Foreskin keratinocyte (primary cell): ENCODE measurements around the genes SRGAP2C, FAM72C, NBPF15 and ANKRD35.

GRCh38 chr1:119829199-119829611 is 17.9 kb upstream of the REG4 start:
- RAMPAGE, total RNA, result no peak

DNA sequence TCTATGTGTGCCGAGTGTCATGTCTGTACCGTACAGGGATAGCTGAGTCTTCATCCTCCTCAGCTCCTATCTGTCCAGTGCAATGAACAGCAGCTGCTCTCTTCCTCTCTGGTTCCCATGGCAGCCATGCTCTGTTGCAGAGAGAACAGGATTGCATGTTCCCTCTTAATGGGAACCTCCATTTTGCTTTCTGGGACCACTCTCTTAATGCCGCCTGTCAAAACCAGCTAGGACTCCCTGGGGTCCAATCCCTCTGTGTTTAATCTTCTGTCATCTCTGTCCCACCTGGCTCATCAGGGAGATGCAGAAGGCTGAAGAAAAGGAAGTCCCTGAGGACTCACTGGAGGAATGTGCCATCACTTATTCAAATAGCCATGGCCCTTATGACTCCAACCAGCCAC is 38.8 kb downstream of the NBPF8 start:
- RAMPAGE, total RNA, result no peak

DNA sequence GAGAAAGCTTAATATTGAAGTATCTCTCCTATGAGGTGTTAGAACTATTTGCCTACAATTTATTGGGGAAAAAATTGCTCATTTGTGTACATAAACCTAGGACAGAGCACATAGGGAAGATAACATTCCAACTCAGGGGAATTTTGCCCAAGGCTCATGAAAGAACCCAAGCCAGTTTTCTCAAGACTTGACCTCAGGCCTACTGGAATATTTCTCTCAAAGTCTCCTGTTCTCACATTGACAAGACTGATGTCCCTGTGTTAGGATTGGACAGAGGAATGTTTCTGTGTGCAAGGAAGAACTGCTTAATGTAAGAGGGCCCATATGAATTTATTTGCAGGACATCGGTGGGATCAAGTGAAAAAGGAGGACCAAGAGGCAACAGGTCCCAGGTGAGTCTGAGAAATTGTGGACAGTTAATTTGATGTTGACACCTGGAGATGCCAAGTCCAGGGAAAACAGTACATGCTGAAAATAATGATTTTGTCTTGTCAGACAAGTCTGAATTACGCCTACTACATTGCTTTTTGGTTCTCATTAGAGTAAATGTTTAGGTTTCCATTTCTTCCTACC is 45.5 kb downstream of the NBPF8 start:
- RAMPAGE, total RNA, result no peak

GRCh38 chr1:120492917-120493499 is 78.2 kb downstream of the NBPF8 start:
- RAMPAGE, total RNA, result no peak

DNA sequence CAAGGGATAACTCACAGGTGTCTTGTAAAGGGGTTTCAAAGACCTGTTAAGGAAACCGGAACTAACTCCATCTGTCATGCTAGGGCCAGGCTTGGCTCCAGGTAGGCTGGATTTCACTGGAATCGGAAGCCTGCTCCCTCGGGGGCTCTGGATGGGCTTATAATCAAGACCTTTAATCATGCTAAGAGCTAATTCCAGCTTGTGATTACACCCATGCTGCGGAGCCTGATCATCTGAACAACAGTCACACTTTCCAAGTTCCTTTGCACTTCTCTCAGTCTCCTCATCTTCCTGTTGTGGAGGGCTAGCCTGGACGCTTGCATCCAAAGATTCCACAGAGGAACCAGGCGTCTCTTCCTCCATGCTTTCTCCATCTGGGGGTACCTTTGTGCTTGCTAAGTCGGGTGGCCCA is 142.3 kb downstream of the NBPF8 start:
- RAMPAGE, total RNA, result no peak

DNA sequence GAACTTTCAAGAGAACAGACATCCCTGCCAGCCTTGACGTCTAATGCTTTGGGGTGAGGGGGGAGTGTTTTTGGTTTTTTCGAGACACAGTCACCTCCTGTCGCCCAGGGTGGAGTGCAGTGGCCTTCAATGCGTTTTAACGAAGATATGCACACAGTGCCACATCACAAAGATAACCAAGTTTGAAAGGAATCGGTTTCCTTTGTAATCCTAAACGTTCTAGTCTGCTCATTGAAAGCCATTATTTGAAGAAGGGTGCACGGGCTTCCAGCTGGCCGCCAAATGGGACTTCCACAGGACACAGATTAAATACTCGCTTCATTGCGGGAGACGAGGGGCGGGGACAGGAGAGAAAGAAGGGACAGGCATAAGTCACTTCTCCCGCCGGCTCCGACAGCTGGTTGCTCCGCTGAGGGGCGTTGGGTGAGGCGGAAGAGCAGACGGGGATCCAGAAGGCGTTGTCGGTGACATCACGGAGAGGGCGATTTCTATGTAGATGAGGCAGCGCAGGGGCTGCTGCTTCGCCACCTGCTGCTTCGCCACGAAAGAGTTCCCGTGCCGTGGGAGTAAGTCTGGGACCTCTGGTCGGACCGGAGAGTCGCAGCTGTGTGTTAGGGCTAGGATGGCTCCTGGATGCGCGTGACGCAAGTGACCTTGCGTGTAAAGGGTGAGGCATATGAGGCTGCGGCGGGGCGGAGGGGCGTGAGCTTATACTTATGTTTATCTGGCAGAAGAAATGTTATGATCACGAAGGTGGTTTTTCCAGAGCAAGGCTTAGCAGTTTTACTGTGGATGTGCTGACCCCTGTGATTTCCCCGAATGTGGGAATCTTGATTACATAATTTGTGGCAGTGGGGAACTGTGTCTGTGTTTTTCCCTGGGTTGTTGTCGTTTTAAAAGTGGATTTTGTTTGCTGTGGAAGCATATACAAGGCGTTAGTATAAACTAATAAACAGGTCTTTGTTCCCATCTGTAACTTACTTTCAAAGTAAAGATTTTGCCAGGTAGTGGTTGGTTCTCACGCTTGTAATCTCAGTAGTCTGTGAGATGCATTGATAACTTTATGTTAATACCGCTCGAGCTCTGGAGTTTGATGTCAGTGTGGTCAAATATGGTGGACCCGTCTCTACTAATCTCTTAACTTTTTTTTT is 52.7 kb downstream of the PPIAL4A start:
- RAMPAGE, total RNA, result no peak

DNA sequence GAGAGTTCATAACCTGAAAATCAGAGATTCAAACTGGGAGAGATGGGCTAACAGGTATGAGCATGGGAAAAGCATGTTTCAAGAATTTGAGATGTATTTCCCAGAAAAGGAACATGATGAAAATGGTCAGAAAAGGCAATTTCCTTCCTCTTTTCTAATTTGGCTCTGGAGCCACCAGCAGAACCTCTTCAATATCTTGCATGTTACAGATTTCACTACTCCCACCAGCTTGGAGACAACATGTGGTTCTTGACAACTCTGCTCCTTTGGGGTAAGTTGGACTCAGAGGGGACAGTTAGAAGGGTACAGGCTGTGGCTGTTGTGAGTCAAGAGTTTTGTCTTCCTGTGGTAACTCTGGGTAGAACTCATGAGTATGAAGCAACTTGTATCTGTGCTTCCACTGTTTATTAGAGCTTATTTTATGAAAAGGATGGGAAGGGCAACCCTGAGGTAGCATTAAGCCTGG is 97.0 kb downstream of the FAM72B start:
- RAMPAGE, total RNA, result no peak

DNA sequence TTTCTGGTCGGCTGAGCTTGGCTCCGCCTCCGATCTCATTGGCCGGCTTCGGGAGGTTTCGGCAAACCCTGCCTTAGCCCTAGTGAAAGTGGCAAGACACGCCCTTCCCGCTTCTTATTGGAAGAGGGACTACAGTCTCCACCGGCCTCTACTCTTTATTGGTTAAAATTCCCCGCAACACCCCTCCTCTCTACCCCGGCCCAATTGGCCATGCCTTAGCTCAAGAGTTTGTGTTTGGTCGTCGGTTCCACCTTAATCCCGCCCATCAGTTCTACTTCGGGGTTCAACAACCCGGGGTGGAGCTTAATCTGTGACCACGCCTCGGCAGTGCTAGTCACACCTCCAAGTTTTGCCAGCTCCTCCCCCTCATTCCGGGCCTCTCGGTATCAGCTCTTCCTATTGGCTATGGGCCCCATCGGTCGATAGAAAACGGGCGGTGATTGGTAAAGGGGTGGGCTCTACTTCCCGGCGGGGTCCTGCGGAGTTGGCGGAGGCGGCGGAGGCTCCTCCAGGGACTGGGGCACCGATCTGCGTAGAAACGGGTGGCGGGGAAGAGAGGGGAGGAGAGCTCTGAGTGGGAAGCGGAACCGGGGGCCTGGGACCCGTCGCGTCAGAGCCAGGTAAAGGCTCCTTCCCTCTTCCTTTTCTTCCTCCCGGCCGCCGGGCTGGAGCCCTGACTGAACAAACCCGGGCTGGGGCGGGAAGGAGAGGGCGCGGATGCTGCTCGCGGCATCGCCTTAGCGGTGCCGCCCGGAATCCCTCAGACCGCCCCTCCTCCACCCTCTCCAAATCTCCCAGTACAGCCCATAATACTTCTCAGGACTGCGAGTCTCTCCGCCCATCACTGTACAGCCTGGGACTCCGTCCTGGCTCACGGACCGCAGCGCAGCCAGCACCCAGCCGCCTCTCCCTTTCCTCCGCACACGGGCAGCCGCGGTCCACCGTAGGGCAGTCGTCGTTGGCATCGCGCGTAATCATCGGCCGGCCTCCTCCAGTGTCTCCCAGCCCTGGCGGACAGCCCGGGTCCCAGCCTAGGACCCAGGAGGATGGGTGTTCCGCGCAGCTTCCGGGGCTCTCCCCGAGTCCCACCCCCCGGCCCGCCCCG is at the start of gene SRGAP2C:
TSS of gene SRGAP2C (plus strand) at position 471 of the 1,105 bp plus-strand sequence.
- RAMPAGE, total RNA, result start-site peak on the plus strand centred at position 511 of the sequence, 96 bp wide, 99 and 70 reads in 2 replicates

GRCh38 chr1:121519485-121520085 is 334.8 kb downstream of the SRGAP2C start:
- RAMPAGE, total RNA, result no peak

- RAMPAGE, total RNA, result no peak
Measured at GRCh38 chr1:143971717-143972409, at the start of gene FAM72C. Gene FAM72C (minus strand): TSS chr1:143971986.

DNA sequence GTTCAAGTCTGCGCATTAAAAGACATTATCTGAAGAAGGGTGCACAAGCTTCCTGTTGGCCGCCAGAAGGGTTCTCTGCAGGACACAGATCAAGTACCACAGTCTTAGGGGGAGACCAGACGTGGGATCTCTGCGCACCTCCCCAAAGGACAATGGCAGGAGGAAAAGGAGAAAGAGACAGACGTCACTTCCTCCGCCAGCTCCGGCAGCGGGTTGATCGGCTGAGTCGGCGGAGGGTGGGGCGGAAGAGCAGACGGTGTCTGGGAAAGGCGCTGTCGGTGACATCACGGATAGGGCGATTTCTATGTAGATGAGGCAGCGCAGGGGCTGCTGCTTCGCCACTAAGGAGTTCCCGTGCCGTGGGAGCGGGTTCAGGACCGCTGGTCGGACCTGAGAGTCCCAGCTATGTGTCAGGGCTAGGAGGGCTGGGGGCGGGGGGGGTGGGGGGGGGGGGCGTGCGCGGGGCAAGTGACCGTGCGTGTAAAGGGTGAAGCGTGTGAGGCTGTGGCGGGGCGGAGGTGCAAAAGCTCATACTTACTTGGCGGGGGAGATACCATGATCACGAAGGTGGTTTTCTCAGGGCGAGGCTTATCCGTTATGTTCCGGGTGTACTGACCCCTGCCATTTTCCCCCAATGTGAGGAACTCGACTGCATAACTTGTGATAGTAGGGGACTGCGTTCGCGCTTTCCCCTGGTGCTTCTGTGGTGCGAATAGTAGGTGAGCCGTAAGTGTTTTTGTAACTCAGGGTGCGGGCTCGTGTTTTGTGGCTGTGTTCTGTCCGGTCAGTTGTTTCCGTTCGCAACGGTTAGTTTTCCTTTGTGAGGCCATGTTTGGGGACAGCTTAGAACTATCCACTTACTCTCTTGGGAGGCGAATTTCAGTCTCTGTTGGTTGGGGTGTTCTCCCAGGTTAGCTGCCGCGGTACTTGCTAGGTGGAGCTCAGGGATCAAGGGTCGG is 38.9 kb upstream of the PPIAL4E start:
- RAMPAGE, total RNA, result no peak

DNA sequence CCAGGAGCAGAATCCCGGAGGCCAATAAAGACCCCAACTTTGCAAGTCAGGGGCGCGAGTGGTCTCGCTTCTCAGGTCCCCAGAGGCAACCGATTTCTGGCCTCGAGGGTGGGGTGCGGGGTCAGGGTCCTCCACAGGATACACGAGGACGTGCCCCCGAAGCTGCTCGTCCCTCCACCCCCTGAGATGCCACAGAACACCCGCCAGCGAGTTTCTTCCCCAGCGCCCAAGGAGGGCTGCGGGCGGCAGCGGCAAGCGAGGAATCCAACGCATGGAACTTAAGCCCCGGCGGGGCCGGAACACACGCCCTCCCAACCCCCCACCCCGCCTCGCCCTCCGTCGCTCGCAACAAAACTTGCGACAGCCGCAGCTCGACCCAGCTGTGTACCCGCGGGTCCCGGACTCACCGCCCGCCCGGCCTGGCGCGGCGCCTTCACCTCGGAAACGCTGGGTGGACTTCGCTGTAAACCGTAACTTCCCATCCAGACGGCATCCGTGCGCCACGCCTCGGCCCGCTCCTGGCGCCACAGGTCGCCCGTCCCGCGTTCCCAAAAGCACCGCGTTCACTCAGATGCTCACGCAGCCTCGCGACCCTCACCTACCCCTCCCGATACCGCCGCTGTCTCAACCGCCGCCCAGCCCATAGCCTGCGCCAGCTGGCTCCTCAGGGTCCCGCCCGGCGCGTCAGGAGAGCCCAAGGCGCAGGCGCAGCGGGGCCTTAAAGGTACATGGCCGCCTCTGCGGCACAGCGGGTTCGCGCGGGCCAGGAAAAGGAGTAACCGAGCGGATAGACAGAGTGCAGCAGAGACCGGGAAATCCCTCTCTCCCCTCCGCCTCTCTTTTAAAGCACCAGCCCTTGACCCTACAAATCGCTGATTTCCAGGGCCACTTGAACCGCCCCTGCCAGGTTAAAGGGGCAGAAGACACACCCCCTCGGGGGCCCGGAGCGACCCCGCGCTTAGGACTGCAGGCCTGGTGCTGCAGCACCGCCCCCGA is at the start of gene NBPF15:
TSS of gene NBPF15 (minus strand) at position 696 of the 996 bp plus-strand sequence.
- RAMPAGE, total RNA, result no peak

GRCh38 chr1:144983795-144984441 is 111.2 kb downstream of the SRGAP2B start:
- RAMPAGE, total RNA, result no peak

GRCh38 chr1:145129028-145129291 is 33.2 kb downstream of the FAM72D start:
- RAMPAGE, total RNA, result no peak

DNA sequence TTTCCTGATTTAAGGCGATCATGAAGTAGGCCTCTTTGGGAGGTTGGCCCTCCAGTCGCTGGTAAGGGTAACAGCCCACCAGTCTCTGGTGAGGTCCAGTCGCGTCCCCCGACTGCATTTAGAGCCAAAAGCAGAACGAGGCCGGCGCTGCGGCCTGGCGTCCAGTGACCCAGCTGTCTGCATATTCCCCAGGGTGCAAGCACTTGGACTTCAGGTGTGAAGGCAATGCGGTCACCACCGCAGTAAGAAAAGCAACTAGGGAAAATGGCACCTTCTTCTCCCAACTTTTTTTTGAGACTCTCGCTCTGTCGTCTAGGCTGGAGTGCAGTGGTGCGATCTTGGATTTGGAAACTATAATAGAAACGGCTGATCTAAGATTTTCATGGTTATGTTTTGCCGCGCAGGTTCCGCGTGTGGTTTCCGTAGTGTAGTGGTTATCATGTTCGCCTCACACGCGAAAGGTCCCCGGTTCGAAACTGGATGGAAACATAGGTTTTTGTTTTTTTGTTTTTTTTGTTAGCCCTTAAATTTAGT is 61.0 kb downstream of the FAM72D start:
- RAMPAGE, total RNA, result no peak

DNA sequence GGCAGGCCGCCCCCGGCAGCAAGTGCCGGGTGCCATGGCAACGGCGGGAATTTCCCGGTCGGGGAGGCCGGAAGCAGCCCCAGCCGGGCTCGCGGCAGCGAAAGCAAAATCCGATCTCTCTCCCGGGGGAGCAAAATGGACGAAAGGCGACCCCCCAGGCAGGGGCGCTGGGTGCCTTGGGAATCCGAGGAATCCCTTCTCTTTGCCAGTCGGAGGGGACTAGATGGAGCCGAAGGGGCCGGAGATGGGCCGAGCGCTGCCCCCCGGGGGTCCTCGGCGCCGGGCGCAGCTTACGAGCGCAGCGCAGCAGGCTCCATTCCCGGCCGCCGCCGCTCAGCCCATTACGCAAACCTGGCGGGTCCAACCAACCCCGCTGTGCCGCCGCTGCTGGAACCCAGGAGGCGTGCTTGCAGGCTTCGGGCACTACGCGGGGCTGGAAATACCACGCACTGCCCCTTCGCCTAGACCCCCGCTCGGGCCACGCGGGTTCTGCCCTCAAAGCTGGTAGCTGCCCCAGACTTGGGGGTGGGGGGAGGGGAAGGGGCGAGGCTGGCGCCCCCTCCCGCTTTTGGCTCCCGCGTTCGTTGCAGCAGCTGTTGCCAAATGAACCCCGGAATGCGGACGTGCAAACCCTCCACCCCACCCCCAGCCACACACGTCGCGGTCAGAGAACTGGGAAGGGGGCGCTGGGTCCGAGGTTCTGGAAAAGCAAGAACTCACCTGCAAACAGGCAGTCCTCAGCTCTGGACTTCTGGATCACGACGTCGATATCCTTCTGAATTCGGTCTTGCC is 26.9 kb downstream of the PPIAL4D start:
- RAMPAGE, total RNA, result no peak

DNA sequence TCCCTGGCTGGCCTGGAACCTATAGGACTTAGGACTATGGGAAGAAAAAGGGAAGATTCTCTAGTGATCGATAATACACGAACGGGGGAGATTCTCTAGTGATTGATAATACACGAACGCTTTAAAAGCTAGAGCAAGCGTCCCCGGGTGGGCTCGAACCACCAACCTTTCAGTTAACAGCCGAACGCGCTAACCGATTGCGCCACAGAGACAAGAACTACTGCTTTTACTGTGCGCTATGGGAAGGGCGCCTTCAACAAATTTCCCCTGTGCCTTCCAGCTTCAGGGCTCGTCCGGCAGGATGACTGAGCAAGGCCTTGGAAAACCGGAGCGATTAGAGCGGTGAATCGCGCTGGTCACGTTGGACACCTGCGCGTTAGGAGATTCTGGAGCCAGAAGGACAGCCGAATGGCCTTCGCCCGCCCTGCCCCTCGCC is 49.9 kb upstream of the NBPF20 start:
- RAMPAGE, total RNA, result no peak

DNA sequence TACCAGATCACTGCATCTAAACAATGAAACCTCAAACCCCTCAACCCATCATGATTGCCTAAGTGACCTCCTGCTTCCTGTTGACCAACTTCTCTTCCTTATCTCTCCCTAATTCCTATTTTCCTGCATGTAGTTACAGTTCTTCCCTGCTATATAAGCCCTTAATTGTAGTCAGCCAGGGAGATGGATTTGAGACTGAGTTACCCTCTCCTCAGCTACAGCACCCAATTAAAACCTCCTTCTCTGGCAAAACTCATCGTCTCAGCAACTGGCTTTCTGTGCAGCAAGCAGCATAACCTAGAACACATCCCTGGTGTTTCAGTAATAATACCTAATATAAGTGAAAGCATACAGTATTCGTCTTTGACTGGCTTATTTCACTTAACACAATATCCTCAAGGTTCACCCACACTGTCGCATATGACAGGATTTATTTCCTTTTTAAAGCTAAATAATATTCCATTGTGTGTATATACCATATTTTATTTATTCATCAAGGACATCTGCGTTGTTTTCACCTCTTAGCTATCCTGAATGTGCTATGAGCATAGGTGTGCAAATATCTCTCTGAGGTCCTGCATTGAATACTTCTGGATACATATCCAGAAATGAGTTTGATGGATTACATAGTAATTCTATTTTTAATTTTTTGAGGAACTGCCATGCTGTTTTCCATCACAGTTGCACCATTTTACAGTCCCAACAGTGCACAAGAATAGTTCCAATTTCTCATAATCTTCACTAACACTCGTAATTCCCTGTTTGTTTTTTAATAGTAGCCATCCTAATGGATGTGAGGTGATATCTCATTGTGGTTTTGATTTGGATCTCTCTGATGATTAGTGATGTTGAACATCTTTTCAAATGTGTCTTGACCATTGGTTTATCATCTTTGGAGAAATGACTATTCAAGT is 26.6 kb downstream of the RNF115 start:
- RAMPAGE, total RNA, result no peak

GRCh38 chr1:145885617-145886468 is at the start of gene ANKRD35:
Gene ANKRD35 (minus strand): TSS chr1:145885866.
- RAMPAGE, total RNA, result no peak

- RAMPAGE, total RNA, result no peak
Measured at GRCh38 chr1:145919943-145920727, 1.6 kb upstream of the PEX11B start.